ENCODE measurements around a stretch of chr10.

DNA sequence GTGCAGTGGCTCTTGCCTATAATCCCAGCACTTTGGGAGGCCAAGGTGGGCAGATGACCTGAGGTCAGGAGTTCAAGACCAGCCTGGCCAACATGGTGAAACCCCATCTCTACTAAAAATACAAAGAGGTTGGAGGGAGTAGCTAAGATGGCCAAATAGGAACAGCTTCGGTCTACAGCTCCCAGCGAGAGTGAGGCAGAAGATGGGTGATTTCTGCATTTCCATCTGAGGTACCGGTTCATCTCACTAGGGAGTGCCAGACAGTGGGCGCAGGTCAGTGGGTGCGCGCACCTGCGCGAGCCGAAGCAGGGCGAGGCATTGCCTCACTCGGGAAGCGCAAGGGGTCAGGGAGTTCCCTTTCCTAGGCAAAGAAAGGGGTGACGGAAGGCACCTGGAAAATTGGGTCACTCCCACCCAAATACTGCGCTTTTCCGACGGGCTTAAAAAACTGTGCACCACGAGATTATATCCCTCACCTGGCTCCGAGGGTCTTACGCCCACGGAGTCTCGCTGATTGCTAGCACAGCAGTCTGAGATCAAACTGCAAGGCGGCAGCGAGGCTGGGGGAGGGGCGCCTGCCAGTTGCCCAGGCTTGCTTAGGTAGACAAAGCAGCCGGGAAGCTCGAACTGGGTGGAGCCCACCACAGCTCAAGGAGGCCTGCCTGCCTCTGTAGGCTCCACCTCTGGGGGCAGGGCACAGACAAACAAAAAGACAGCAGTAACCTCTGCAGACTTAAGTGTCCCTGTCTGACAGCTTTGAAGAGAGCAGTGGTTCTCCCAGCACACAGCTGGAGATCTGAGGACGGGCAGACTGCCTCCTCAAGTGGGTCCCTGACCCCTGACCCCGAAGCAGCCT is 23.3 kb upstream of the DOCK1 start:
- PRO-cap: no peak

DNA sequence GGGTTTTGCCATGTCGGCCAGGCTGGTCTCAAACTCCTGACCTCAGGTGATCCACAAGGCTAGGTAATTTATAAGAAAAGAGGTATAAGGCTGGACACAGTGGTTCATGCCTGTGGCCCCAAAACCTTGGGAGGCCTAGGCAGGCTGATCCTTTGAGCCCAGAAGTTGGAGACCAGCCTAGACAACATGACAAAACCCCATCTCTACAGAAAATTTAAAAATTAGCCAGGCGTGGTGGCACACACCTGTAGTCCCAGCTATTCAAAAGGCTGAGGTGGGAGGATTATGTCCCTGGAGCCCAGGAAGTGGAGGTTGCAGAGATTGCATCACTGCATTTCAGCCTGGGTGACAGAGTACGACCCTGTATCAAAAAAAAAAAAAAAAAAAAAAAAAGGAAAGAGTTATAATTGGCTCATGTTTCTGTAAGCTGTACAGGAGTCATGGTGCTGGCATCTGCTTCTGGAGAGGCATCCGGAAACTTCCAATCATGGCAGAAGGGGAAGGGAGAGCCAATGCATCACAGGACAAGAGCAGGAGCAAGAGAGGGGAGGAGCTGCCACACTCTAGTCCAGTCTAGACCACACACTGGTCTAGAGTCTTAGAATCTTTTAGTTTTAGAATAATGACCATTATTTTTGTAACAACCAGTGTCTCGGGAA is 16.7 kb downstream of the DOCK1 start:
- PRO-cap: no peak

- PRO-cap: no peak
These were observed 107.4 kb downstream of the DOCK1 start for GRCh38 chr10:127012472-127013100.

DNA sequence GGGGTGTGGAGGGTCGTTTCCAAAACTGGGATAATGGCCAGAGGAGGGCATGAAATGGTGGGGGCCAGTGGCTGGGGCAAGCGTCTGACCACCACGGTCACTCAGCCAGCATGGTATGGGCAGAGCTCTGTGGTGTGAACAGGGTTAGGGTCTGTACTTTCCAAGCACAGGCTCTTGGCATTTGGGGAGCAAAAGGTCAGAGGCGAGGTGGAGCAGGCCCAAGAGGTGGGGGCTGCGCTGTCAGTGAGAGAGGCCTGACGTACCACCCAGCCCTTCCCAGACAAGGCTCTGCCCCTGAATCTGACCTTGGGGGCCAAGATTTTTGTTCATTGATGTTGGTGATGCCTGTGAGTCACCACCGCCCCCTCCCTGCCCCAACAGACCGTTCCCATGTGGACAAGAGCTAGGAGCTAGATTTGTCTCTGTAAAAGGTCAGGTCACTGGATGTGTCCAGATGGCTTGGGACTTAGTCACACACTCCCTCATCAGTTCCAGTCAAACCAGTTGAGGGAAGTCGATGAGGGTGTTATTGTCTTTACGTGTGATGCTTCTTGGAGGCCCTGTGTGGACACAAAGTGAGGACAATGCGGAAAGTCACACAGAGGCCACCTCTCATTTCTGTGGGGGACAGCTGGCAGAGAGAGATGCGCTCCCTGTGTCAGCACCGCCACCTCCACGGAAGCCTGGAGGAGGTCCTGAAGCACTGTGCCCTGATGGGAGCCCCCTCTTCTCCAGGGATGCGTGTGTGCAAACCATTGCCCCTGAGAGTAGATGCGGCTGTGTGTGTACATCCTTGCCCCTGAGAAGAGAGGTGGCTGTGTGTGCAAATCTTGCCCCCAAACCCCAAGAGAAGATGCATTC is 1.8 kb downstream of the PTPRE start:
- PRO-cap: no peak

DNA sequence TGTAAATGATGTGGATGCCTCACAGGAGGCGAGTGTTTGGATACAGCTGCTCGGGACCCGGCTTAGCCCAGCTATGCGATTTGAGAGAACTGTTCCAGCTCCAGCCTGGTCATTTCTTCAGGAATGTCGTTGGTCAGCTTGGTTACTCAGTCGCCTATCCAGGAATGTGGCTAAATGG is 77.0 kb downstream of the MKI67 start:
- PRO-cap: no peak

GRCh38 chr10:128056373-128057340 is 69.6 kb downstream of the MKI67 start:
- PRO-cap: no peak

GRCh38 chr10:128106812-128107212 is 19.4 kb downstream of the MKI67 start:
- PRO-cap: no peak

DNA sequence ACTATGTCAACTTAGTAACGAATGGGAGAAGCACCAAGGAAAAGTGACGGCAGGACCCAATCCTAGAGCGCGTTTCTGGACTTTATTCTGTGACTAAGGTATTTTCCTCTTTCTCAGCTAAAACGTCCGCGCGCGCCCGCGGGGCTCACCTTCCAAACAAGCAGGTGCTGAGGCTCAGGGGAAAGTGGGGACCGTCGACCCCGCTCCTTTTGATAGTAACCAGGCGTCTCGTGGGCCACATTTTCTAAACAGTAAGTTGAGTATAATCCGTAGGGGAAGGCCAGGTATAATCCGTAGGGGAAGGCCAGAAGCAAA is 839 bp downstream of the MKI67 start:
- PRO-cap: no peak

- PRO-cap: bidirectional peak, plus-strand start at chr10:129892069, minus-strand start at chr10:129891921
These were observed 72.3 kb downstream of the EBF3 start for GRCh38 chr10:129891751-129892277.

DNA sequence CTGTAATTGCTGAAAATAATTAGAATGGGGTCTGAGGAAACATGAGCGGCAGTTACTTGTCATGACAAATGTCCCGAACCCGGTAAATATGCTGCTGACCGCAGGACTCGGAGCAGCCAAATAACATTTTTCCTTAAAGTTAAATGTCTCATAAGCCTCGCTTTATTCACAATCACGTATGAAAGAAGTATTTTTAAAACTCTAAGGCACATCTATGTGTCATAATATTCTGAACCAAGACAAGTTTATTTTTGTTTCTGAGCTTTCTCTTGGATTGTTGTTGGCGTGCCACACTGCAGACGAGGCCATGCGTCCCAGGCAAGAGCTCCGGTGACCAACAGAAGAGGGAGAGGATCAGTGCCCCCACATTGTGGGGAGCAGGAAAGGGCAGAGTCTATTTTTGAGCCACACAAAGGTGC is 17.7 kb downstream of the EBF3 start:
- PRO-cap: no peak

DNA sequence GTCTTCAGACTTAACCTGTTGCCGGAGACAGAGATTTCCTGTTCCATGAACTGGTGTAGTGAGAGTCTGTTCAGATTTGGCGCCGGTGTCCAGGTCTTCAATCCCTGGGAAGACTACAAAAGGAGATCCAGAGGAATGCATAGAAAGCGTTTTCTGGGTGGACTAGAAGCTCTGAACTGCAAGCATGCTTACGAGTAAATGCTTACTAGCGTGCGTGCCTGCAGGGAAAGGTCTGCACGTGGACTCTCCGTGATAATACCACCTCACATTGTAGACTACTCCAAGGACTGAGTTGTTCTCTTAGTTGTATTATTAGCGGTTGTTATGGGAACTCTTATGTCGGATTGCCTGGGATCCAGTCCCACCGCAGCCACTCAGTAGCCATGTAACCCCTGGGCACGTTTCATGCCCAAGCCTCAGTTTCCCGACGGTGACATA is 958 bp downstream of the GLRX3 start:
- PRO-cap: no peak

GRCh38 chr10:130171203-130171919 is 35.2 kb downstream of the GLRX3 start:
- PRO-cap: no peak

DNA sequence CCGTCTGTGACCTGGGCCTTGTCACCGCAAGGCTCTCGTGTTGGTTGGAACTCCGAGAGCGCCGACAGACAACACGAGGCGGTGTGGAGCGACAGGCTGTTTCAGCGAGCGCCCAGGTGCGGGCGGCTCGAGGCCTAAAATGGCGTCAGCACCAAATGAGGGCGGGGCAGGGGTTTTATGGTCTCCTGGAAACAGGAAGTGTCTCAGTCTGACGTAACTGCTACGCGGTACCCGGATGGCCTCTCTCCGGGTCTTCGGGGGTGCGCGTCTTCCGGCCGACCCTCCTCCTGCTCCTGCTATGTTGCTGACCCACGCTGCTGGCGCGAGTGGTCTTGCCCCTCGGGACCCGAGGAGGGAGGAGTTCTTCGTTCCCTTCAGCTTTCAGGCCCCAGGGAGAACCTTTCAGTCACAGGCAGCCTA is 77.1 kb downstream of the GLRX3 start:
- PRO-cap: no peak

- PRO-cap: no peak
These were observed 171.9 kb downstream of the TCERG1L start for GRCh38 chr10:131139707-131139906.

DNA sequence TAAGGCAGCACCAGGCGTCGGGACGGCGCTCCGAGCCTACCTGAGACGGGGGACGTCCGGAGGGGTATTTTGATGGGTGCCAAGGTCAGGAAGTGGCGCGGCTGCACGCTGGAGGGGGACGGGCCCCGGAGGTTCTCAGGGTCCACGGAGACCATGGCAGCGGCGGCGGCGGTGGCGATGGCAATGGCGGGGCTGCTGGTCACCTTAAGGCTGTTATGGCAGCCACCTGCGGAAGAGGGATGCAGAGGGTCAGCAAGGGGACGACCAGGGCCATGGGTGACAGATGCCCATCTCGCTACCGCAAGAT is 51.3 kb downstream of the TCERG1L start:
- PRO-cap: no peak

- PRO-cap: no peak
These were observed 48.5 kb upstream of the TCERG1L start for GRCh38 chr10:131360115-131360355.

DNA sequence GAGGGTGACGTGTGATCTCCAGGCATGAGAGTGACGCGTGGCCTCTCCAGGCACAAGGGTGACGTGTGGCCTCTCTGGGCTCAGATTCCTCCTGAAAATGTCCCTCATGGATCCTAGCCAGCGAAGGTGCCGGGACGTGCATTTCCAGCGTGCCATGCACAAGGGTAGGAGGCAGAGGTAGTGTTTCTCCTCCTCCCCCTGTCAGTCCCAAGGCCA is 164.5 kb upstream of the TCERG1L start:
- PRO-cap: no peak

DNA sequence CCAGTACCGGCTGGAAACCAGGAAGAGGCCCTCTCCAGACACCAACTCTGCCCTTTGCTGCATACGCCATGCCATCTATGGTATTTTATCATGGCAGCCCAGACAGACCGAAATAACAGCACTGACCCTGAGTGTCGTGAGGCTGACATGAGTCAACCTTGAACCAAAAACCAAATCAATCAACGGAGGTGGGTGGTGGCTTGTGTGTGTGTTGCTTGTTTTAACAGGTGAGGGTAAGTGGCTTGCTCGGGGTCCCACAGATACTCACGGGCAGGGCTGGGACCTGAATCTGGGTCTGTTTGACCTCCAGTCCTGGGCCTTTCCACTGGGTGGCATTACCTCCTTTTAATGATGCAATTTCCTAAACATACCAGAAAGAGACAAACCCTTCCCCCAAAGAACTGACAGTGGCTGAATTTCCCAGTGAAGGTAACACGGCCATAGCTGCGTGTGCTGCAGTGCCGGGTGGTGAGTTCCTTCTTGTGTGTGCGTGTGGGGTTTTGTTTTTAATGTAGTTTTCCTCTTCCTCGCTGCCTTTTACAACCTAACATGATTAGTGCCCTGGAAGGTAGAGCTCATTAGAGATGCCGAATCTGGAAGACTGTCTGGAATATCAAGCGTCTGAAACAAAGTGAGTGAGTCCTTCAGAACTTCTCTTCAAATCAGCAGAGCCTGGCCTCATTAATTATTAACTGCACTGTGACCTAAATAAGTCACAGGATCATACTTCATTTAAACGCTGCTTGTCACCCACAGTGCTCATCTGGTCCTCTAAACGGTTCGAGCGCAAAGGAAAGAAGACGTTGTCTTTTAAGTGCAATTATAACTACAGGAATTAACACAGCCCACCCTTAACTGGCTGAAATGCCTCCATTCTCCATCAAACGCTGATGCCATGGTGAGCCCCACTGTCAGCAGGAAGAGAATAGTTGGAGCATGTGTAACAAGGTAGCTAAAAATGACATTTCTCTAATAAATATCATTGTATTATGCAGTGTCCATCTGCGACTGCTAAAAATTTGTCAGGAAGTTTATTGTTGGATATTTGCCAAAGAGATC is 166.1 kb upstream of the TCERG1L start:
- PRO-cap: no peak

- PRO-cap: no peak
These were observed 274.2 kb upstream of the PPP2R2D start for GRCh38 chr10:131626653-131627034.

GRCh38 chr10:131891987-131892581 is 8.7 kb upstream of the PPP2R2D start:
- PRO-cap: no peak